ENCODE data around the gene CITED2.

- PRO-cap, 3 experiments, result no peak in any of the 3 experiments
- RAMPAGE, long total RNA, 4 experiments, result no peak in any of the 4 experiments
- RRBS, result no CpG with 5 or more reads among the region's 7 CpGs
Measured at GRCh38 chr6:138979458-138980669, 8.2 kb downstream of the REPS1 start.

- PRO-cap, 3 experiments, result no peak in any of the 3 experiments
- RAMPAGE, long total RNA, 4 experiments, result no peak in any of the 4 experiments
- RRBS, result no CpG with 5 or more reads among the region's 3 CpGs
Measured at GRCh38 chr6:138989032-138989450, 988 bp upstream of the REPS1 start.

- PRO-cap, 3 experiments, result no peak in any of the 3 experiments
- RAMPAGE, long total RNA, 4 experiments, result no peak in any of the 4 experiments
- RRBS, result no CpG with 5 or more reads among the region's 3 CpGs
Measured at GRCh38 chr6:139014985-139015535, 13.5 kb upstream of the ABRACL start.

DNA sequence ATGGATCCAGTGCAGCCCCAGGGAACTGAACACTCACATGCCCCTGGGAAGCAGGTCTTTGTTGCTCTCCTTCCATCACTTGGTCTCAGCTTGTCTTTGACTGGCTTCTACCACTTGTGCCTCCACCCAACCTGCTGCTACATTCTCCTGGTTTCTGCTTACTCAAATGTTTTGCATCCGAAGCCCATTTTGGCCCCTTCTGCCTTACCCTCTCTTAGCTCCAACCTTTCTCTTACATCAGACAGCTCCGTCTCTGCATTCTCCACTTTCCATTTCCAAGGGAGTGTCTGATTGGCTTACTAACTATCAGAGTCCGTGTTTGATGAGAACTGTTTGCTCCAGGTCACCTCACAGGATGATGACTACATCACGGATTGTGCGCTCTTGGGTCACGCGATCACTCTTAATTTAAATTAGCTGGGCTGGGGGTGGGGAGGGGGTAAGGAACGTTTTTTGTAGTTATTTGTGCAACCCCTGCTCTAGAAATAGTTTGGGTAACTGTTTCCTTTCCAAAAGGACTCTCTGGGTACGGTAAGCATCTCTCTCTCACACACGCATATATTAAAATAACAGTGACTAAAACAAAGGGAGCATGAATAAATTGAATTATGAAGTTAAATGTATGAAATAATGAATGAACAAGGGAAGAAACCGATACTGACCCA, 809 bp upstream of the ABRACL start:
- PRO-cap, 3 experiments, result no peak in any of the 3 experiments
- RAMPAGE, long total RNA, 4 experiments, result no peak in any of the 4 experiments
- RRBS, result no CpG with 5 or more reads among the region's 11 CpGs

DNA sequence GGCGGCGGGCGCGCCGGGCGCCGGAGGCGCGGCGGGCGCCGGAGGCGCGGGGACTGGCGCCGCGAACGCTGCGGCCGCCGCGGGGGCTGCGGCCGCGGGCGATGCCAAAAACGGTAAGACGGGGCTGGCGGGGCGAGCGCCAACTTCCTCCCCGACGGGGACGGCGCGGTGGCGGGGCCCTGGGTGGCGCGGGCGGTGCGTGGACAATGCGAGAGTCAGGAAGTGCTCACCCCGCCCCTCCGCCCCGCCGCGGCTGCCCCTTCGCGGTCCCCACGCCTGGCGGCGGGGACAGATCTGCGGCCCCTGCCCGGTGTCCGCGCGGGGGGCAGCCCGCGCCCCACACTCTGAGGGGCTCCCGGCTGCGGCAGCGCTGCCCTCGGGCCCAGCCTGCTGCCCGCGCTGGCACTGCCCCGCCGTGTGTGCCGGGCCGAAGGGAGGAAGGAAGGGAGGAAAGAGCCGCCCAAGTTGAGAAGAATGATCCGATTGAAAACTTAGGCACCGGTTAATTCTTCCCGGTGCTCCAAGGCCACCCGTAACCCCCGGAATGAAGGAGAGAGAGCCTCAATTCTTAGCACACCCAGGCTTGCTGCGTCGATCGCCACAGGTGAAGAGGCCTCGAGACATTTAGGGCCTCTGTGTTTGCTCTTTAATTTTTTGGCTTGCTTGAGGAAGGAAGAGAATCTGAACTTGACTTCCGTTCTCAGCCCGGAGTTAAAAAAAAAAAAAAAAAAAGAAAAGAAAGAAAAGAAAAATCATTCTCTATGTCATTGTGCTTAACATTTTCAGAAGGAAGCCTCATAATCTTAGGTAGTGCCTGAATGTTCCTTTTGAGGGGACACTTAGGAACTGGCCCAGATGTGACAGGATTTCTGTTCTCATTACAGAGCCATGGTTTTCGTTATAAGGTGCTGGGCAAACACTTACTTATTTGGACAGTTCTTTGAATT, 948 bp downstream of the HECA start:
- PRO-cap, 3 experiments, result peak in 3 of 3 experiments; most common plus-strand start position 116 of the sequence (in 1); most common minus-strand start position 421 of the sequence (in 3)
- RAMPAGE, long total RNA, 4 experiments, result no peak in any of the 4 experiments
- RRBS, result 1% methylated on average over 19 of the region's 82 CpGs

DNA sequence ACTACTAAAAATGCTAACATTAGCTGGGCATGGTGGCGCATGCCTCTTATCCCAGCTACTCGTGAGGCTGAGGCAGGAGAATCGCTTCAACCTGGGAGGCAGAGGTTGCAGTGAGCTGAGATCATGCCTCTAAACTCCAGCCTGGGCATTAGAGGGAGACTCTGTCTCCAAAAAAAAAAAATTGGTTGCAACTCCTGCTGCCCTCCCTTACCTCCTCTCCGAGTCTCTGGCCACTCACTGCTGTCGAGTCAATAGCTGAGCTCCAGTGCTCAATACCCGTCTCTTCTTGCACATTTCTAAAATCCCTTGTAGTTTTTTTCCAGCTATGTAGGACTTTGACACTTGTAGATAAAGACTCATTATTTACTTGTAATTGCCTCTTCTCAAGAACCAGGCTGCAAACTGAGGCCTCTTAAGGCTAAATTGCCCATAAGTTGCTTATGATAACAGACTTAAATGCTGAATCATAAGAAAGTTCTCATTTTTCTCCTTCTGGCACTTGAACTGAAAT, 13.8 kb downstream of the HECA start:
- PRO-cap, 3 experiments, result no peak in any of the 3 experiments
- RAMPAGE, long total RNA, 4 experiments, result no peak in any of the 4 experiments
- RRBS, result no CpG with 5 or more reads among the region's 6 CpGs

GRCh38 chr6:139175976-139176214, 41.0 kb downstream of the HECA start:
- PRO-cap, 3 experiments, result no peak in any of the 3 experiments
- RAMPAGE, long total RNA, 4 experiments, result no peak in any of the 4 experiments
- RRBS, result no CpG with 5 or more reads among the region's 2 CpGs

GRCh38 chr6:139270318-139270861, 21.4 kb downstream of the TXLNB start:
- PRO-cap, 3 experiments, result no peak in any of the 3 experiments
- RAMPAGE, long total RNA, 4 experiments, result no peak in any of the 4 experiments
- RRBS, result no CpG with 5 or more reads among the region's 5 CpGs

- PRO-cap, 3 experiments, result no peak in any of the 3 experiments
- RAMPAGE, long total RNA, 4 experiments, result no peak in any of the 4 experiments
- RRBS, result no CpG with 5 or more reads among the region's 13 CpGs
Measured at GRCh38 chr6:139289104-139289818, 2.5 kb downstream of the TXLNB start.

GRCh38 chr6:139337770-139338170, 36.7 kb downstream of the CITED2 start:
- PRO-cap, 3 experiments, result peak in 1 of 3 experiments; most common plus-strand start chr6:139338085 (in 1)
- RAMPAGE, long total RNA, 4 experiments, result no peak in any of the 4 experiments
- RRBS, result no CpG with 5 or more reads among the region's 5 CpGs

DNA sequence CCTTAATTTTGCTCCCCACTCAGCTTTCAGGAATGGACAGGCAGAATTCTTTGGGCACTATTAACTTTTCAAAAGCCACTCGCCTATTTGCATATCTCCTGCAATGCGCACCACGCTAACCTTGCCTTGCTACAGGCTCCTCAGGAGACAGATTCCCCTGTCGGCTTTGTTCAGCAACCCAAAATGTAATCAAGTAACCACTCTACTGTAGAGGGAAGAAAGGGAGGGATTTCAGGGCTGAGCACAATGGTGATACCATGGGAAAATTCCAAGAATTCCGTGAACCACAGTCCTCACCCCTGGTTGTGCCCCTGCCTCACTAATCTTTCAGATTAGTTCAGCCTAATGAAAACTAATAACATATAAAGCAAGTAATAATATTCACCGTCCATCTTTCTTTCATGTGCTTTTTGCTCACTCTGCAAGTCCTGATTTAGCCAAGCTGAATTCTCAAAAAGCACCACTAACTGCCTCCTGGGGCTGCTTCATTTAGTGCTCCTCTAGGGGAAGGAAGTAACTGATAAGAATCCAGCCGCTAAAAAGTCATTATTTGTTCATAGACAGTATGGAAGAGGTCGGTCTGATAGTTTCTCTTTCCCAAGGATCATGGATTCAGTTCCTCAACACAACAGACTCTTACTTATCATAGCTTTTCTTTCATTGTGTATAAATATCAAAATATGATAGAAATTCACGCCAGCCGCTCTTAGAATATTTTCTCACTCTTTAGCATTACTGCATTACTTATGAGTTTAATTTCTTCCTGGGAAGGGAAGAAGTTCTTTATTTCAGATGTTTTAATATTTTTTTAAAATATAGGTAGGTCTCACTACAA, 6.5 kb downstream of the CITED2 start:
- PRO-cap, 3 experiments, result no peak in any of the 3 experiments
- RAMPAGE, long total RNA, 4 experiments, result no peak in any of the 4 experiments
- RRBS, result no CpG with 5 or more reads among the region's 10 CpGs

GRCh38 chr6:139373962-139374714, at the start of gene CITED2:
CITED2 (minus strand) TSS chr6:139374648.
- PRO-cap, 3 experiments, result peak in 3 of 3 experiments; most common plus-strand start chr6:139374137 (in 1); most common minus-strand start chr6:139374648 (in 3)
- RAMPAGE, long total RNA, 4 experiments, result start-site peak on the minus strand in 3 of 4 experiments, at chr6:139374635-139374650 at its widest, 57 to 19,207 reads per replicate
- RRBS, result 2% methylated on average over 7 of the region's 59 CpGs

DNA sequence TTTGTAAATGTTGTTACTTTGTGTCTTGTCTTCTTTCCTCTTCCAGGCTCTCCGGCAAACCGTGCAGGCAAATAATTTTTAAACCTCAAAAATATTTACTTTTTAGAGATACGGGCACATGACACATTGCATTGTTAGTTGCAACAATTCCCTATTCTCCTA, 1.8 kb upstream of the CITED2 start:
- PRO-cap, 3 experiments, result no peak in any of the 3 experiments
- RAMPAGE, long total RNA, 4 experiments, result no peak in any of the 4 experiments
- RRBS, result no CpG with 5 or more reads among the region's 3 CpGs

- PRO-cap, 3 experiments, result peak in 1 of 3 experiments; most common minus-strand start chr6:139505505 (in 1)
- RAMPAGE, long total RNA, 4 experiments, result no peak in any of the 4 experiments
- RRBS, result no CpG with 5 or more reads among the region's 6 CpGs
Measured at GRCh38 chr6:139505391-139505654, 130.9 kb upstream of the CITED2 start.

DNA sequence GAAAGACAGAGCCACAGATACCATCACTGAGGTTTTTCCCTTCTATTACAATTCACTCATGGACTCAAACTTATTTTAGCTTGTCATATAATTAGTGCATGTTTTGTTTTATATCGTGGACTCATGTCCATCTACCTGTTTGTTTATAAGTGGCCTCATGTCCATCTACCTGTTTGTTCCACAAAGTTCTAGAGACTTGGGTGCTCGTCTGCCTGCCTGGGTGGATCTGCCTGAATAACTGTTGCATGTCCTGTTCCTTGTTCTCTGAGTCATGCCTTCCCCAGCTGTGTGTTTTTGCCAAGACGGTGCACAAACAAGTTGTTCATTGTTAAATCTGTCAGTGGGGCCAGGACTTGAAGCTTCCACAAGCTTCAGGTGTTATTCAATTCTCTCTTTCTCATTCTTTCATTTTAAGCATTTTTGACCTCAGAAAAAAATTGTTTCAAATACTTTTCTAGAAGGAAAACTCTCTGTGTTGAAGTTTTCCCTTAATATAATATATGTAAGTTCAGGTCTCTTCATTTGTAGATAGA, 358.0 kb upstream of the CITED2 start:
- PRO-cap, 3 experiments, result peak in 2 of 3 experiments; most common plus-strand start position 289 of the sequence (in 1); most common minus-strand start position 228 of the sequence (in 2)
- RAMPAGE, long total RNA, 4 experiments, result no peak in any of the 4 experiments
- RRBS, result no CpG with 5 or more reads among the region's 3 CpGs

GRCh38 chr6:139846514-139847483, 472.4 kb upstream of the CITED2 start:
- PRO-cap, 3 experiments, result no peak in any of the 3 experiments
- RAMPAGE, long total RNA, 4 experiments, result no peak in any of the 4 experiments
- RRBS, result no CpG with 5 or more reads among the region's 9 CpGs

DNA sequence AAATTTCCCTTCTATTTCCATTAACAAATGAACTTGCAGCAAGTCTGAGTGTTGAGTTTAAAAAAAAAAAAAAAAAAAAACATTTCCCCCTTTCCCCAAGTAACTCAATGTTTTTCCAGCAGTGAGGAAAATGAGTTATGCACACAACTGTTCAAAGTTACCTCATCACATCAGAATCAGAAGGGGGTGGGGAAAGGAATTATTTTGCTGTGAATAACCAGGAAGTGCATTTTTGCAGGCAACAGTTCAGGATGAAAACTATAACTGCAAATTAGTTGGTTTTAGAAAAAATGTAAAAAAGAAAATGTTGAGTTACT, 568.9 kb upstream of the CITED2 start:
- PRO-cap, 3 experiments, result no peak in any of the 3 experiments
- RAMPAGE, long total RNA, 4 experiments, result no peak in any of the 4 experiments

- PRO-cap, 3 experiments, result peak in 1 of 3 experiments; most common minus-strand start chr6:139981986 (in 1)
- RAMPAGE, long total RNA, 4 experiments, result no peak in any of the 4 experiments
- RRBS, result no CpG with 5 or more reads among the region's 5 CpGs
Measured at GRCh38 chr6:139981806-139982186, 607.3 kb upstream of the CITED2 start.

DNA sequence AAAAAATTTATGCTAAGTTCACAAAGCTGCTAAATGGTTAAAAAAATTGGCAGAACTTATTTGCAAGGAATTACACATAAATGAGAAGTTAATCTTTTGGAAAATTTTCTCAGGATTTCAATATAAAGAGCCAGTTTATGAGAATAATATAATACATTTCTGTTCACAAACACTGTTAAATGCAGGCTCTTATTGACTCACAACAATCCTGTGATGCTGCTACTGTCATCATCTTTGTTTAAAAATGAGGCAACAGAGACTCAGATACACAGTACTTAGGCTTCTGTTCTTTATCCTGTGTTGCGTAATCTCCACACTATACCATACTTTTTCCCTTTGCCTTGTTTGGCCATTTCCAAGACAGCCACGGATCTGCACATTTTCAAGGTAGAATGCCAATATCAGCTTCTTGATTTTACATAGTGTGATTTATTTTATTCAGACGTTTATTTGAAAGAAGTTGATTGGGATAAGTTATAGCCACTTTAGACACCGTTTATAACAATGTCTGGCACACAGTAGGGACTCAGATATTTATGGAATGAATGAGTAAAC, 699.0 kb upstream of the CITED2 start:
- PRO-cap, 3 experiments, result no peak in any of the 3 experiments
- RAMPAGE, long total RNA, 4 experiments, result no peak in any of the 4 experiments
- RRBS, result no CpG with 5 or more reads among the region's 4 CpGs

DNA sequence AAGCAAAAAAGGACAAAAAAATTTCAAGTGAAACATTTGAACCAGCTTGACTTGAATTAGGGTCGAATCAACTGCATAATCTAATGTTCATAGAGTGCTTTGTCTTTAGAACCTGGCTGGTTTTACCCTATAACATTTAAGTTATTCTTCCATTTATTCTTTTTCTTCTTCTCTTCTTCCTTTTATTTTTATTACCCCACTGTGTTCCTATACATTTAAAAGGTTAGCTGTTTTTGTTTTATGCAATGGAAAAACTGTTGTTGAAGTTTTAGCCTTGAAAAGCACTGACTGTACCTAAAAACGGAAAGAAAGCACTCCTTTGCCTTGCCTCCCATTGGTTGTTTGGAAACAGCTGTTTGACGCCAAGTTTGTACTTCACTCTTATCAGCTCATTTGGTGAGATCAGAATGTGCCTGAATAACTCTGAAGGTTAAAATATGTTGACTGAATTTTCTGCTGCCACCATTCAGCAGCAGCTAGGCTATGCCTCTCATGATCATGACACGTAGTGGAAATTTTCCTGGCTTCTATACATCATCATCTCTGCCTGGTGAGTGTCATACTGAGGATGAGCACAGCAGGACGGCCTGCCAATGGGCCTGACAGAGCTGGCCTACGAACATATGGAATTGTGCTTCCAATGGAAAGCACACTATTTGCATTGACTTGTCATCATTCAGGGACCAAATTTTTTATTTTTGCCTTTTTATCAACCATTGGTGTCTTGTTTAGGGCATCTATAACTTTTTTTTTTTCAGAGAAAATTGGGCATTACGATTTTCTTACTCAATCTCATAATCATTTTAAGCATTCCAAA, 704.8 kb upstream of the CITED2 start:
- PRO-cap, 3 experiments, result peak in 3 of 3 experiments; most common plus-strand start position 560 of the sequence (in 3)
- RAMPAGE, long total RNA, 4 experiments, result start-site peak on the plus strand in 1 of 4 experiments, centred at position 454 of the sequence, 141 reads per replicate
- RRBS, result no CpG with 5 or more reads among the region's 7 CpGs

Measured in adrenal gland (tissue), 7 donors.